Anterior vena cava (tissue), 1 donor: ENCODE measurements around a stretch of chr3.

DNA sequence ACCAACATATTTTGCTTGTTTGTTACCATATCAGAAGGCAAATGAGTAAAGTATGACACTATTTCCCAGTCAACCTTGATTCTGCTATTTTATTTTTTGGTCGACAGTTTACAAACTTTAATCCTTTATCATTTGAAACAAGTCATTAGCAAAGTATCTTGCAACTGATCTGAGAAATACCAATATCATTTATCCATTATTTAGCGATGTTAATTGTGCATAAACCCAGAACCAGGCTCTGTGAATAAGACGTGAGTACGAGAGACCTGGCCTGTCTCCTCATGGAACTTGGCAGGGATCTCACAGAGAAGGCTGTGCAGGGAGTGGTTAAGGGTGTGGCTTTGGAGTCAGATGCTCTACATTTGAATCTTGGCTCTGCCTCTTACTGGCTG is 39.8 kb upstream of the TBL1XR1 start:
- PRO-cap: no peak

GRCh38 chr3:177428982-177429311 is 231.7 kb upstream of the TBL1XR1 start:
- PRO-cap: no peak

DNA sequence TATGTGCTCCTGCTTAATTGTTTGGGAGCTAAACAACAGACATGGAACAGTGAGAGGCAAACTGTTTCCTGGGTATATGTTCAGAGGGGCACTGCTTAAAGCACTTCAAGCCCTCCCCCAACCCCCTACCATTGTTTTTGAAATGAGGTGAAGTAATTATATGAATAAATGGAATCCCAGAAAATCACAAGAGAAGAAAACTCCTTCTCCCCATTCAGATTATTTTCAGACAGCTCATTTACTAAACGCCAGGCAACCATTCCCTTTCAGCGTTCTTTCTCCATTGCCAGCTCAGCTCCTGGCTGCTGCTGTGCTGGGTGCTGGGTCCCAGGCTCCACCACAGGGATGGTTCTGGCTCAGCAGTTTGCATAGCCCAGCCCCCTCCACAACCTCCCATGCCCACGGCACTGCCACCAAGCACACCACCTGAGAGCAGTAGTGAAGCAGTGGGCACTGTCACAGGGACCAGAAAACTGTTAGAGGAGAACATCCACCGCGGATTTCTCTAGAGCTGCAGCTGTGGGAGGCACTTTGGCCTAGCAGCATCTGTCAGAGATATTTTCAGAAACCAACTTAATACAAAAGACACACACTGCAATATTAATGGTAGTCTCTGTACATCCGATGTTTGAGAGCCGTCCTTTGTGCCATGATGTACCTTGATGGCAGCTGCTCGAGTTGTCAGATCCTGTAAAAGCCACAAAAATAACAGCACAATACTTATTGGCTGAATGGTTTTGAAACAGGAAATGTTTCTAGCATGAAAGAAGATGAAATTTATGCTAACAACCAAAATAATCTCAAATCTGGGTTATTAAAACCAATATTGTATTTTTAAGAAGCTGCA is 445.2 kb upstream of the TBL1XR1 start:
- PRO-cap: no peak

- PRO-cap: no peak
These were observed 630.1 kb upstream of the TBL1XR1 start for GRCh38 chr3:177827325-177827931.

DNA sequence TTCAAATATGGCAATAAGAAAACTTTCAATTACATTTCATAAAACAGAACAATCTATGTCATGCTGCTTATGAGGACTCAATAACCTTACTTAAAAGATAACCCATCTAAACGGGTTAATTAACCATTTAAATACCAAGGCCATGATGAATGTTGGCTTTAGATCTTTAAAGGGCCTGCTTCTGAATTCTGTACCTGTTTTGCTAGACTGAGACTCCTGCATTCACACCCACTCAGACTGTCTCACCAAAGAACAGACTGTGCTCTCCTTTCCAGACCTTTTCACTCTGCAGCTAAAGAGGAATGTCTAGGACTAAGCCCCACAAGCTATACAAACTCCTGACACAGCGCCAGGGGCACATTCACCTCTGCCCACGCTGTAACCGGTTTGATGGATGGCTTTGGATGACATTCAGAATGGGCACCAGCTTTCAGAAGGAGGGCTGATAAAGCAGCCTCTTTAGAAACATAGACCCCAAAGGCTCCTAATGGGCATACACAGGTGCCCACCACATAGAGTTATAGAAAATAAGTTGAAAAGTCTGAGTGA is 200.0 kb downstream of the KCNMB2 start:
- PRO-cap: no peak

DNA sequence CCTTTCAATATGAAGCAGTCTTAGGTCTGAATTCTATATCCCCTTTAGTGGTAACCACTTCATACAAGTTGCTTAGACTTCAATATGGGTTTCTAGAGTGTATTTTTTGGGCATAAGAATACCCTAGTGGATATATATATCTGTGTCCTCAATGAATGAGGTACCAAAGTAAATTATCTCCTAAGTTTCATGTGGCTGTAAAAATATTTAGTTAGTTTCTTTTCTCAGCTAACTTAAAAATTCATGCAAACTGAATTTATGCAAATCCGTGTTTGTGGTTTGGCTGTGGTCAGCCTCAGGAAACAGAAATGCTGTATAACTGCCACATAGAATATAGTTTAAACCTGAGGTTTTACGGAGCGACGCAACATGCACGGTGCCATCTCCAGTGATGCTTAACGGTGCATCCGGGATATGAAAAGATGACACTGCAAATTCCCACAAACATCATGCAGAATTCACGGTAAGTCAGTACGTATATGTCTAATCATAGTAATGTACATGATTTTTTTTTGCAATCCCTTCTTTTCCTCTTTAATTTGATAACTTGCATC is 80.3 kb downstream of the PEX5L start:
- PRO-cap: no peak

- PRO-cap: no peak
These were observed 44.1 kb upstream of the FXR1 start for GRCh38 chr3:180868246-180868918.

DNA sequence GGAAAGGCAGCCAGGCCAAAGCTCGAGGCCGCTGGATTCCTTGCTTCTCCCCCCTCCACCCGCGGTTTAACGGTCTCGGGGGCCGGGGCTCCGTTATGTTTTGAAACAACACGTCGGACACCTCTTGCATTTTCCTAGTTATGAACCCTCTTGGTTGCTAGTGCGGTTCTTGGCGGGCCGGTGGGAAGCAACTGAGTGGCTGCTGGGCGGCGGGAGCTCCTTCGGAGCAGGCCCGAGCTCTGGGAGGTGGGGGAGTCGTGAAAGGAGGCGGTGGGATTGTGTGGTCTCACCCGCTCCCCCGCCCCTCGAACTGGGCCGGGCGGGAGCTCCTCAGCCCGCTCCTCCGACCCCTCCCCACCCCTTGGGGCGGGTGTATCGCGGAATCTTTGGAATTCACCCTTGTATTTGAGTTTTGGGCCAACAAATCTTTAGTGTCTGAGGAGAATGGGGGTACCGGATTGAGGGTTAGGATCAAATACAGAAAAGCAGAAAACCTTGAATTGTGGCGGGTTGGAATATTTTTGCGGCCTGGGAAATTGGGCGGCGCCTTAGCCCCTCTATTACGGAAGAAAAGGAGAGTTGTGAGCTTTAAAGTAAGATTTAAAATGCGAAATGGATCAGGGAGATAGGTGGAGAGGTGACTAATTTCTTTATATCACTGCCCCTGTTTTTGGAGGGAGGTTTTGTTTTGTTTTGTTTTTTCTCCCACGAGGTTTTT is 518 bp downstream of the FXR1 start:
- PRO-cap: no peak

DNA sequence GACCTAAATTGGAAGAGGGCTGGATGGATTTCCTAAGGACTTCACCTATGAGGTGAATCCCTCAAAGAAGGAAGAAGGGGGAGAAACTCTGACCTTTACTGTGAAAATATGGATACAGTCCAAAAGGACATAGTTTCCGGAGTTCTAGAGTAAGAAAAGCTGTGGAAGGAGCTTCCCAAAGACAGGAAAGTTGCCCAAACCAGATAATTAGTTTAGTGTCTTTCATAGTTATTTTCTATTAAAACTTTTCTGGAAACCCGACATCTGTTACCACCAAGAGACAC is 6.8 kb downstream of the SOX2 start:
- PRO-cap: no peak

DNA sequence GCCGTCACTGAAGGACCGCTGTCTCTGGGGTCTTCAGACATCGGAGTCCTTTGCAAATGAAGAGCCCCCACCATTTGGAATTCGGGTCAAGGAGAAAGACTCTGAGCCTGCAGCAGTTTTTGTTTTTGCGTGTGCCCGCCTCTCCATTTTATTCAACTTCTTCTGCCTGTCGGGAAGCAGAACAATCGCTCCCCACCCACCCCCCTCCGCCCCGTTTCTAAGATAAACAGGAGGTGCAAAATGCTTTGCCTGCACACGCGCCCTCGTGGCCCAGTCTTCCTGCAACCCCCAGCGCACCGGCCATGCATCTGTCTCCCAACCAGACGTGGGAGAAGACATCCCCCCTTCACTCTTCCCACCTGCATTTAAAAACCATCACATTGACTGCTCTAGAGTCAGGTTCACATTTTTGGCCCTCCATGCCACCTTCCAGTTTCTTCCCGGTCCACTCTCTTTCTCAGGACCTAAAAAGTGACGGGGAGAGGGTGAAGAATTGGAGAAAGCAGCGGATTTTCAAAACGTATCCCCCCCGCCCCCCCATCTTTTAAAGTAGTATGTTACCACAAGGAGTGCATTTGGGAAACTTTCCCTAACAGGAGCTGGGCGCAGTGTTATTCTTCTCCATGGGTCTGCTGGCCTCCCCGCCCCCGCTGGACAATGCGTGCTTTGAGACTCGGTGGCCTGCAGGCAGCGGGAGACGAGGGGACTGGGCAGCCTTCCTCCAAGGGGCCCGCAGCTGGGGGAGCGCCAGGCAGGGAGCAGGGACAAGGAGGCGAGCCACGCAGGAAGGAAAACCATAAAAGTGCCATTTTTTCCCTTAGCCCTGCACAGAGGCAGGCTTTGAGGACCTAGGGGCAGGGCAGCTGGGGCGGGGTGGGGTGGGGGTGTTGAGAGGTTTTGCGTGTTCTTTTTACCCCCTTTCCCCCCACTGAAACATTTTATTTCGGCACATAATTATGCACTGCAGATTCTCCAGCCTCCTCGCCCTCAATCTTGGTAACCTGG is 13.9 kb downstream of the SOX2 start:
- PRO-cap: no peak

- PRO-cap: no peak
These were observed 88.3 kb upstream of the ATP11B start for GRCh38 chr3:182705059-182705399.

DNA sequence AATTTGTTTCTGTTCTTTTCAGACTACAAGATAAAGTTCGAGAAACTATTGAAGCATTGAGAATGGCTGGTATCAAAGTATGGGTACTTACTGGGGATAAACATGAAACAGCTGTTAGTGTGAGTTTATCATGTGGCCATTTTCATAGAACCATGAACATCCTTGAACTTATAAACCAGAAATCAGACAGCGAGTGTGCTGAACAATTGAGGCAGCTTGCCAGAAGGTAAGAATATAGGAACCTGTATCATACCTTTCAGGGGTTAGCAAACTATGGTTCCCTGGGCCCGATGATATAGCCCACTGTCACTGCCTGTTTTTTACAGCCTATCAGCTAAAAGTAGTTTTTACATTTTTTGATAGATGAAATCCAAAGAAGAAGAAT is 80.5 kb downstream of the ATP11B start:
- PRO-cap: no peak

DNA sequence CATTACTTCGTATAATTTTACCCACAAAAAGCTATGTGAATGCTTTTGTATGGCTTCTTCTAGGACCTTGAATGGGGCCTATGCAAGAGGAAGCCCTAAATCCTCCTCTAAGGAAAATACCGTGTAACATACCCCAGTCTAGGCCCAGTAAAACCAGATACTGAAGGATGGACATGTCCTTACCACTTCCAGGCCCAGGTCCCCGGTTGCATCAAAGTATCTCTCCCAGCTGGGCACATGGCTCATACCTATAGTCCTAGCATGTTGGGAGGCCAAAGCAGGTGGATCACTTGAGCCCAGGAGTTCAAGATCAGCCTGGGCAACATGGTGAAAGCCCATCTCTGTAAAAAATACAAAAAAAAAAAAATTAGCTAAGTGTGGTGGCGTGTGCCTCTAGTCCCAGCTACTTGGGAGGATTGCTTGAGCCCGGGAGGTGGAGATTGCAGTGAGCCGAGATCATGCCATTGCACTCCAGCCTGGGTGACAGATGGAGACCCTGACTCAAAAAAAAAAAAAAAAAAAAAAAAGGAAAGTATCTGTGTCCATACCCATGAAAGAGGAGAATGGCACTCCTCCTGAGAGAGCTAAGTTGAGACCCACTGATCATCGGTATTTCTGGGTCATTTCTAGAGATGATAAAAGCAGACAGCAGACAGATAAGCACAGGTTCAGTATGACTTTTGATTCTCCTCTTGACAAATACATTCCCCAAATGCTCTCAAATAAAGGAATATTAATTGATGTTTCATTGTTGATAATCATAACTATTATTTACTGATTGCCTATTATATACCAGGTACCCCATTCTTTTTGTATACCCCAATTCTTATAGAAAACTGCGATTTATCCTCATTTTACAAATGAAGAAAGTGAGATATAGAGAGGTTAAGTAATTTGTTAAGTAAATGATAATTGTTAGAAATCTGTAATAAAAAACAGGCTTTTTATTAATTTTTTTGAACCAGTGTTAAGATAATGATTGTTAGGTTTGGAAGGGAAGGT is 85.4 kb downstream of the DCUN1D1 start:
- PRO-cap: no peak

DNA sequence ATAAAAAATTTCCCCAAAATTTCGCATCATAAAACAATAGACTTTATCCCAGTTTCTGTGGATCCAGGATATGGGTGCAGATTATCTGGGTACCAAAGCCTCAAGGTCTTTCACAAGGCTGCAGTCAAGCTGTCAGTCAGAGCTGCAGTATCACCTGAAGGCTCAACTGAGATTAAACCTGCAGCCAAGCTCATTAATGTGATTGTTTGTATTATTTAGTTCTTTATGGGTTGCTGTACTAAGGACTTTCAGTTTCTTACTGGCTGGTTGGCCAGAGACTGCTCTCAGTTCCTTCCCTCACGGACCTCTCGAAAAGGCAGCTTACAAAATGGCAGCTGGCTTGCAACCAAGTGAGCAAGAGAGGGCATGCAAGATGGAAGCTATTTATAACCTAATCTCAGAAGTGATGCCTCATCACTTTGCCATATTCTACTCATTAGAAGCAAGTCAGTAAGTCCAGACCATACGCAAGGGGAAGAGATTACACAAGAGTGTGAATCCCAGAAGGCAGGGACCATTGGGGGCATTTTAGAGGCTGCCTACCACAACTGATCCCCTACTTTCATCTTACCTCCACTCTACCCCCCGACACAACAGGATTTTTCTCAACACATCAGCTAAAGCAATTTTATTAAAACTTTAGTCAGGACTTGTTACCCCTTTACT is 54.8 kb downstream of the DCUN1D1 start:
- PRO-cap: no peak

DNA sequence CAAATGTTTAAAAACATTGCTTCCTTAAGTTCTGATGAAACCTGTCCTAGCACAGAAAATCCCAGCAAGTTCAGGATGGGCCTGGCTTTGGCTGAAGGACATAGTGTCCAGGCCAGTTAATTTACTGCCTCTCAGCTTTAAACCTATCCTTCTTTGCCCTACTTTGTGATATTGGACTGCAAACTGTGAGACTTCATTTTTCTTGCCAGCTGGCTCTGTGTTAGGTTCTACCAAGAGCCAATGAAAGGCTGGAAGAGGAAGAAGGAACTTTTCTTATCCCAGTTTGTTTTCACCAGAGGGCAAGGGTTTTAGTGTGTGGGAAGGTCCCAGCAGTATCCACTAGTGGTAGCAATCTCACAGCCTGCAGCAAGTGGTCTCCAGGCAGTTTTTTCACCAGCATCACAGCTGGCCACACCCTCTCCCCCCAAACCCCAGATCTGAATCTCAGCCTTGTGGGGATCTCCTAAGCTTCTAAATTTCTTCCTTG is 18.1 kb downstream of the DCUN1D1 start:
- PRO-cap: no peak

- PRO-cap: no peak
These were observed 9.6 kb downstream of the DCUN1D1 start for GRCh38 chr3:182970595-182971230.

DNA sequence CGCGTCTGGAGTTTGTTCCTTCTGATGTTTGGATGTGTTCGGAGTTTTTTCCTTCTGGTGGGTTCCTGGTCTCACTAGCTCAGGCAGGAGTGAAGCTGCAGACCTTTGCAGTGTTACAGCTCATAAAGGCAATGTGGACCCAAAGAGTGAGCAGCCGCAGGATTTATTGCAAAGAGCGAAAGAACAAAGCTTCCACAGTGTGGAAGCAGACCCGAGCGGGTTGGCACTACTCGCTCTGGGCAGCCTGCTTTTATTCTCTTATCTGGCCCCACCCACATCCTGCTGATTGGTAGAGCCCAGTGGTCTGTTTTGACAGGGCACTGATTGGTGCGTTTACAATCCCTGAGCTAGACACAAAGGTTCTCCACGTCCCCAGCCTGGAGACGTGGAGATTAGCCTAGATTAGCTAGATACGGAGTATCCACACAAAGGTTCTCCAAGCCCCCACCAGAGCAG is 3.8 kb upstream of the MCCC1 start:
- PRO-cap: no peak

- PRO-cap: unidirectional peak, minus-strand start at chr3:183255466
These were observed 2.4 kb downstream of the B3GNT5 start for GRCh38 chr3:183255209-183256018.

DNA sequence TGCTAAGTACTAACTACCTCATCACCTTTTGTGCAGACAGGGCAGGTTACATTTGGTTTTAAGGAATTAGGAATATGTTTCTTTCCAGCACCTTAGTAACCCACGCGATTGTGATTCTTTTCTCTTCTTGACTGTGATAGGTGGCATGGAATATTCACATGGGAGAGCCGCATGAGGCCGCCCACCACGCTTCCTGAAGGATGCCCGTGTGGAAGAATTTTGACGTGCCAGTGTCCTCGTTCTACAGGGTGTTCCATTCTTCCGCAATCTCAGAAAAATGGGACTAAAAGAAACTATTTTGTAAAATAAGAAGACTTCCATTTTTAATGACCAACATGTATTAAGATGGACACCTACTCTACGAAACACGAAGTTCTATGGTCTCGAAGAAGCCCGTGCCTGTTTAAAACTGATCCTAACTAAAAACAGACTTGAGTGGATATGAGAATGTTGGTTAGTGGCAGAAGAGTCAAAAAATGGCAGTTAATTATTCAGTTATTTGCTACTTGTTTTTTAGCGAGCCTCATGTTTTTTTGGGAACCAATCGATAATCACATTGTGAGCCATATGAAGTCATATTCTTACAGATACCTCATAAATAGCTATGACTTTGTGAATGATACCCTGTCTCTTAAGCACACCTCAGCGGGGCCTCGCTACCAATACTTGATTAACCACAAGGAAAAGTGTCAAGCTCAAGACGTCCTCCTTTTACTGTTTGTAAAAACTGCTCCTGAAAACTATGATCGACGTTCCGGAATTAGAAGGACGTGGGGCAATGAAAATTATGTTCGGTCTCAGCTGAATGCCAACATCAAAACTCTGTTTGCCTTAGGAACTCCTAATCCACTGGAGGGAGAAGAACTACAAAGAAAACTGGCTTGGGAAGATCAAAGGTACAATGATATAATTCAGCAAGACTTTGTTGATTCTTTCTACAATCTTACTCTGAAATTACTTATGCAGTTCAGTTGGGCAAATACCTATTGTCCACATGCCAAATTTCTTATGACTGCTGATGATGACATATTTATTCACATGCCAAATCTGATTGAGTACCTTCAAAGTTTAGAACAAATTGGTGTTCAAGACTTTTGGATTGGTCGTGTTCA is 16.7 kb downstream of the B3GNT5 start:
- PRO-cap: no peak

- PRO-cap: unidirectional peak, plus-strand start at chr3:183286062
These were observed 32.9 kb downstream of the B3GNT5 start for GRCh38 chr3:183285691-183286638.